ENCODE results near the genes POLR3H, PMM1, DESI1 and CENPM.

DNA sequence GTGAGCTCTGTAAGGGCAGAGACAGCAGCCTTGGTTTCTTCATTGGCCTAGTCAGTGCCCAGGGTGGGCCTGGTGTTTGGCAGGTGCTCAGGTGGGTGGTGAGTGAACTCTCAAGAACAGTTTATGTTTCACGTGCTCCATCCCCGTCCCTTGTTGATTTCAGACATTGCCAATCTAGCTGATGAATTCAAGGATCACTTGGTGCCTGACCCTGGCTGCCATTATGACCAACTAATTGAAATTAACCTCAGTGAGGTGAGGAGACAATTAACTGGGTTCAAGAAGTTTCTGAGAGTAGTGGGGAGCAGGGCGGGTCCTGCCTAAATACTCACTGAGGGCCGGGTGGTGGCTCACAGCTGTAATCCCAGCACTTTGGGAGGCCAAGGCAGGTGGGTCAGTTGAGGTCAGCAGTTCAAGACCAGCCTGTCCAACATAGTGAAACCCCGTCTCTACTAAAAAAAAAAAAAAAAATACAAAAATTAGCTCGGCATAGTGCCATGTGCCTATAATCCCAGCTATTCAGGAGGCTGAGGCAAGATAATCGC lies 25.9 kb downstream of the POLR3H start:
- RRBS = no CpG with 5 or more reads among the region's 7 CpGs

DNA sequence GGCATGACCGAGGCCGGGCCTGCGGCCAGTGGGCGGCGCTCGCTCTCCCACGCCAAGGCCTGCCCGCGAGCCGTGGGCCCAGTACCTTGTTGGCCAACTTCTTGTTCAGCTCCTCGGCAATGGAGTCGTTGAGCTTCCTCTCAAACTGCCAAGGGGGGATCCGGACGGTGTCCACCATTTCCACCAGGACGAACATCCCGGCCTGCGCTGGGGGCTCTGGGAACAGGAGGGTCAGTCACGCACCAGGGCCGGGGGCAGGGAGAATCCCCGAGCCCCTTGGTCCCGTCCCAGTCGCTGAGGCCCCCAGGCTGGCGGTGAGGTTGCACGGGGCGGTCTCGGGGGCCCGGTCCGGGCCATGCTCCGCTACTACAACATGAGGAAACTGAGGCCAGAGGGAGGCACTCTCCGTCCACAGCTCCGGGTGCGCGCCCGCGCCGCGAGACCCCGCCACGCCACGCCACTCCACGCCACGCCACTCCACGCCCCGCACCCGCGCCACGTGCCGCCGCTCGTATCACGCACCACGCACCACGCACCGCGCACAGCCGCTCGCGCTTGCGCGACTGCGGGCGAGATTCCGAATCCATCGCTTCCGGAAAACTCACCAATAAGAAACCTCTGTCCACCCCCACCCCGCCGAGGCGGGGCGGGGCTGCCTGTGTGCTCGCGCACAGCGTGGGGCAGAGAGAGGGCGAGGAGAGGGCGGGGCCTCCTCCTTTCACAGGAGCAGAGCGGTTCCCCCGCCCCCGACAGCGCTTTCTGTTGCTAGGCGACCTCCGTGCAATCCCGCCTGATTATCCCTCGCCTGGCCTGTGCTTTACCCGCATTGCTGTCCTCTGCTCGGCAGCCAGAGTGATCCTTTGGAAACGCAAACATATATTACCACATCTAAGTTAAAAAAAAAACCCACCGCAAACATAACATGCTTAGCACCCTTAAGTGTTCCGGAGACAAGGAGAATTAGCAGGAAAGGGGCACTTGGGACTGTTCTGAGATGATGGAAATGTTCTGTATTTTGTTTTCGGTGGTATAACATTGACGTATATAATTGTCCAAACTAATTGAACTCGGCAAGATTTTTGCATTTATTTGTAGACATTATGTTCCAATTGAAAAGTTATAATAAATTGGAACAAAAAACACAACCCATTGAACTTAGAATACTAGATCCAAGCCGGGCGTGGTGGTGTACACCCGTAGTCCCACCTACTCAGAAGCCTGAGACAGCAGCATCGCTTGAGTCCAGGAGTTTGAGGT lies at the start of gene POLR3H:
Gene POLR3H, minus strand, starts transcription at position 565 of the 1,257 bp plus-strand sequence.
- RRBS = 1% methylated on average over 18 of the region's 94 CpGs

DNA sequence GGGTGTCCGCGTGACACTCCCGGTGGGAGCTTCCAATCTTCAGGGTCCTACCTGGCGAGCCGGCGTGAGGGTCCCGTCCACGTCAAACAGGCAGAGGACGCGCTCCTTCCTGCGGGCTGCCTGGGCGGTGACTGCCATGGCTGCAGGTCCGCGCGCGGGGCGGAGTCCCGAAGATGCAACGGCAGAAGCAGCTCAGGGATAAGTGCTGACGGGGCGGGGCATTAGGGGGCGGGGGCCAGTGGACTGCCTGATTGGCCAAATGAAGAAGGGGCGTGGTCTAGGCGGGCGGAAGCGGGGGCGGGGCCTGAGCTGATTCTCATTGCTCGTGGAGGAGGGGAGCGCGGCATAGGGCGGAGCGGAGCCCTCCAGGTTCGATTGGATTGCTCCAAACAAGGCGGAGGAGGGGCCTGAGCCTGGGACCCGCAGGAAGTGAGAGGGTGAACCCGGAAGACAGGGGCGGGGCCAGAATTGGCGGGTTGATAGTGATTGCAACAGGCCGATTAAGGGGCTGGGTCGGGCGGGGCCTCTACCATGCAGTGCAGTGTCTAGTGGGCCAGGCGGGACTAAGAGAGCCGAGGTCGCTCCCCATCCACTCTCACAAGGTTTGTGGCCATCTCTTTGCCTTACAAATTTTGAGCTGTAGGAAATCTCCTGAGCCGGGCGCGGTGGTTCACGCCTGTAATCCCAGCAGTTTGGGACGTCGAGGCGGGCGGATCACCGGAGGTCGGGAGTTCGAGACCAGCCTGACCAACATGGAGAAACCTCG lies at the start of gene PMM1:
Gene PMM1, minus strand, starts transcription at position 173 of the 766 bp plus-strand sequence.
- RRBS = 1% methylated on average over 5 of the region's 56 CpGs

GRCh38 chr22:41620595-41621123 lies at the start of gene DESI1:
DESI1 (minus strand) TSS chr22:41621043.
- RRBS = 2% methylated on average over 28 of the region's 41 CpGs

DNA sequence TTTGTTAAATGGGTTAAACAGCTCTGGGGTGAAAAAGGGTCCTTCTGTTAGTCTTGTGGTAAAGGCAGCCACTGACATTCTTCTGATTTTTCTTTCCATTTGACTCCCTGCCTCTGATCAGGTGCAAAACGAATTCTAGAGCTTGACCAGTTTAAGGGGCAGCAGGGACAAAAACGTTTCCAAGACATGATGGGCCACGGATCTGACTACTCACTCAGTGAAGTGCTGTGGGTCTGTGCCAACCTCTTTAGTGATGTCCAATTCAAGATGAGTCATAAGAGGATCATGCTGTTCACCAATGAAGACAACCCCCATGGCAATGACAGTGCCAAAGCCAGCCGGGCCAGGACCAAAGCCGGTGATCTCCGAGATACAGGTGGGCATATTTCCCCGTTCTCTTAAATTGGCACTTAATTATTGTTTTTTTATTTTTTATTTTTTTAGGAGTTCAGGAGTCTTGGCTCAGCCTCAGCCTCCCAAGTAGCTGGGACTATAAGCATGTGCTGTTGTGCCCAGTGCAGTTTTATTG lies 15.4 kb downstream of the XRCC6 start:
- RRBS = no CpG with 5 or more reads among the region's 7 CpGs

GRCh38 chr22:41661132-41661359 lies 27.6 kb downstream of the SNU13 start:
- RRBS = no CpG with 5 or more reads among the region's 2 CpGs

GRCh38 chr22:41681643-41682291 lies 6.9 kb downstream of the SNU13 start:
- RRBS = no CpG with 5 or more reads among the region's 33 CpGs

DNA sequence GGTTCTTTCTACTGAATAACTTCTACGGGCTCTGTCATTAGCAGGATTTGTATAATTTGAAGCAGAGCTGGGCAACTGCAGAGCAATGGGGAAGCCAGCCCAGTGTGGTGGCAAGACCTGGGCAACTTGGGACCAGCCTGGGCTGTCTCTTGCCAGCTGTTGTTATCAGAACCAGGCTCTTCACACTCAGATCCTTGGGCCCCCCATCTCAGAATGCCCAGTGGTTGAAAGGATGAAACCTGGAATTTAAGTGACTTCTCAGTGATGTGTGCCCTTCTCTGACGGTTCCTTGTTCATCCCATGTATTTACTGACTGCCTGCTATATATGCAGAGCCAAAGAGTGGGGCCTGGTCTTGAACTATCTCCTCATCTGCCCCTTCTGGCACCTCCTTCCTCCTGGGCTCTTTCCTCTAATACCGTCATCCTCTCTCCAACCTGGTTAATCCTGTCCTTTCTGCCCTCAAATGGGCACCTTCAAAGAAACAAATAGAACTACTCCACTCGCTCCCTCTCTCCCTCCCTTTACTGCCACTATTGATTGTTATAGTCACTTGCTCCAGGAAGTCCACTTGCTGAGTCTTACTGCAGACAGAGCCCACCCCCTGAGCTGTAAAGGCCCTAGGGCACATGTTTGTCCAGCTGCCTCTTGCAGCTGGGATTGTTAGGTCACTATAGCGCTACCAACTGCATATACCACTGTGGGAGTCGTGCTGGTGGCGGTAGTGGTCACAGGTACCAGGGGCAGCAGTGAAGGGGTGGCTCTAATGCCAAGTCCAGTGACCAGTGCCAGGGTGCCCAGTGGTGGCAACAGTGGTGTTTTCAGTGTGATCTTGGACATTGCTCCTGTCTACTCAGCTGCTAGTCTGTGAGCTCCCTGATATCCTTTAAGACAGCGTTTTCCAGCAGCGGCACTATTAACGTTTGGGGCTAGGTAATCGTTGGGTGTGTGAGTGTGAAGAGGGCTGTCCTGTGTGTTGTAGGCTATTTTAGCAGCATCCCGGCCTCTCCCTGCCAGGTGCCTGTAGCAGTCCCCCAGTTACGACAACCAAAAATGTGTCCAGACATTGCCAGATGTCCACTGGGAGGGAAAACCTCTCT lies 4.5 kb upstream of the SREBF2 start:
- RRBS = no CpG with 5 or more reads among the region's 13 CpGs

DNA sequence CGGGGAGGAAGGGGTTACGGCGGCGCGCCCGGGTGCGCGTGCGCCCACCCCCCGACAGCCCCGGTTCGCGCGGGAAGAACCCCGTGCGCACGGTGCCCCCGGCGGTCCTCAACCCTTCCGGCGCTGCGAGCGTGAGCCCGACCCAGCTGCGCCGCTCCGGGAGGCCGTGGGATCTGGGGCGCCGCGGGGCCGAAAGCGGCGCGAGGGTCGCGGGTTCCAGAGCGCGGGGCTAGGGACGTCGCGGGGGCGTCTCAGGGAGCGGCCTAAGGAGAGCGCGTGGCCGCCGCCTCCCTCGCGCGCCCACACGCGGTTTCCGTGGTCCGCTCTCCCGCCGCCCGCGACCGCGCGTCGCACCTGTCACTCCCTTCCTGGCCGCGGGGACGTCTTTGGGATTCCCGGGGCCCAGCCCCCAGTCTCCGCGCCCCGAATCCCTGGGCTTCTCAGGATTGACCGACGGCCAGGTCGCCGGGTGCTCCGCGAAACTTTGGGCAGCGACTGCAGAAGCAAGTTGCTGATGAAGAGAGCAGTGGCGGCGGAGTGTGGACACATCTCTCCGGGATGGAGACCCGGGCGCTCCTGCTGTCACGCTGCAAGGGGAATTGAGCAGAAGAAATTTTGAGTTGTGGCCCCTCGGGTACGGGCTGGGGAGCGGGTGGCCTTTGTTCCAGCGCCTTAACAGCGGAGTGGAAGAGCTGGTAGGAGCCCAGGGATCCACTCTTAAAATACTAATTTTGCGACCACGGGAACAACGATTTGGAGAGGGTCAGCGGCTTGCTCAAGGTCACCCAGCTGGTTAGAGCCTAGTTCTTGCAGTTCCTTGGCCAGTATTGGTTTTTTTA lies 708 bp downstream of the SREBF2 start:
- RRBS = 2% methylated on average over 30 of the region's 92 CpGs

DNA sequence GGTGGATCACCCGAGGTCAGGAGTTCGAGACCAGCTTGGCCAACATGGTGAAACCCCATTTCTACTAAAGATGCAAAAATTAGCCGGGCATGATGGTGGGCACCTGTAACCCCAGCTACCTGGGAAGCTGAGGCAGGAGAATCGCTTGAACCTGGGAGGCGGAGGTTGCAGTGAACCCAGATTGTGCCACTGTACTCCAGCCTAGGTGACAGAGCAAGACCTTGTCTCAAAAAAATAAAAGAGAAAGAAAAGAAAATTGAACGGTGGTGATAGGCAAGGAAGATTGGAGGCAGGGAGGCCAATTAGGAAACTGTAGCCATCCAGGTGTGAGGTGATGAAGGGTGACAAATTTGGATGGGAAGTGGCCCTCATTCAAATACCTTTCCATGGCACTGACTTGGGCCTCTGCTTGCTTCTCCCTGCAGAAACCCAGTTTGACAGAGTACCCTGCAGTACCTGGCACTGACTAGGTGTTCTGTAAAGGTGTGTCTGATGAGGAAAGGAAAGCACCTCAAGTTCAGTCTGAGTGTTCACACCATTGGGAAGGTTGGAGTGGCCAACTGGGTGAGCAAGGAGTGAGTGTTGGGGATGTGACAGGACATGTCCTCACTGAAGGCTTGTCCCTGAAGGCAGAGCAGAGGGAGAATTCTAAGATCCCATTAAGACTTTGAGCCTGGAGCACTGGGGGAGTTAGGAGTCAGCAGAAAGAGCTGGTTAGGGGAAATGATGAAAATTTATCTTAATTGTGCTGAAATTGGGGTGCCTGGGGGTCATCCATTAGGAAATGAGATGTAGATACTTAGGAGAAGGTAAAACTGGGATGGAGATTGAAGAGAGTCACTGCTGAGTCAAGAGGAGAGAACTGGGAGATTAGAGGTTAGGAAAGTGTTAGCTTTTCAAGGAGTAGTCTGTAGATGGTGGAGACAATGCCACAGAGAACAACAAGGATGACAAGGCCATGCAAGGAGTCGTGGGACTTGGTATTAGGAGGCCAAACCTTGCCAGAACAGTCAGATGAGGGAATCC lies 5.9 kb downstream of the SREBF2 start:
- RRBS = no CpG with 5 or more reads among the region's 7 CpGs

- RRBS = no CpG with 5 or more reads among the region's 6 CpGs
Measured at GRCh38 chr22:41862106-41862580, 29.2 kb downstream of the SREBF2 start.

GRCh38 chr22:41864733-41865809 lies 32.2 kb downstream of the SREBF2 start:
- RRBS = no CpG with 5 or more reads among the region's 10 CpGs

- RRBS = no CpG with 5 or more reads among the region's 18 CpGs
Measured at GRCh38 chr22:41890803-41891807, 23.8 kb downstream of the SHISA8 start.

GRCh38 chr22:41905538-41906204 lies 9.2 kb downstream of the SHISA8 start:
- RRBS = 95% methylated on average over 5 of the region's 16 CpGs

DNA sequence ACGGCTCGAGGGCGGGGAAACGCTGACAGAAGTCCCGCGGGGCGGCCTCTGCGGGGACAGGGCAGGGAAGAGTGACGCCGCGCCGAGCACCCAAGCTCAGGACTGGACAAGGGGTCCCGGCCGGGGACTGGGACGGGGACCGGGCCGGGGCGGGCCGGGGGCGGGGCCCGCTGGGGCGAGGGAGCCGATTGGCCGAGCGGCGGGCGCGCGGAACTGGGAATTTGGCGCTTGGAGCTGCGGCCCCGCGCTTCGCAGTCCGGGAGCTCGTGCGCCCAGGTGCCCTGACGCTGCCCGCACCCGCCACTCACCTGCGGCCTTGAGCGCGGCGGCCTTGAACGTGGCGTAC lies 4.8 kb downstream of the SHISA8 start:
- RRBS = no CpG with 5 or more reads among the region's 46 CpGs

DNA sequence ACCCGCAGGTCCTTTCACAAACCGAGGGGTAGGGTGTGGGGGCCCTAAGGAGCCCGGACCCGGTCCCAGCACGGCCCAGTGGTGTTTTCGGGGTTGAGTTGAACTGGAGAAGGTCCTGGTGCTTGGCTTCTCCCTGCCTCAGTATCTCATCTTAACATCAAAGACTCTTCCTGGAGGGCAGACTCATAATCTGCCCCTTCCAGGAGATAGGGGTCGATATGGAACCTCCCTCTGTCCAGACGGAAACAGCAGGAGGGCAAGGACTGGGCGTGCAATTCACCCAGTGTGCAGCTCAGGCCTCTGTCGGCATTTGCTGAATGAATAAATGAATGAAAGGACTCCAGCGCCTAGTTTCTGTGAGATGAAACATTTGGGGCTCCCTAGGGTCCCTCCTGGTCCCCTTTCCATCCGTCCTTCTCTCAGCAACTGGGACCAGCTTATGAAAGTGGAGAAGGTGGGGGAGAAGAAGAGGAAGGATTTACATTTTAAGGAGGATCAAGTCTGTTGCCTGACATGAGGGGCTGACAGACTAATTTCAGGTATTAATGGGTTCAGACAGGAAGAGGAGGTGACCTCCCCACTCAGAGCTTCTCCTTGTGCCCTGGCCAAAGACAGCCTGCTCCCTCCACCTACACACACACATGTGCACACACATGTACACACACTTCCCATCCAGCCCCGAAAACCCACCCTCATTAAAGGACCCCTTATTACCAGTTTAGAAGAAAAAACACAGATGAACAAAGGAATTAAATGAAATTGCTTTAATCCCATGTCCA lies 1.1 kb upstream of the SHISA8 start:
- RRBS = no CpG with 5 or more reads among the region's 13 CpGs

GRCh38 chr22:41931527-41932512 lies 5.2 kb upstream of the TNFRSF13C start:
- RRBS = no CpG with 5 or more reads among the region's 18 CpGs

GRCh38 chr22:41946642-41947529 lies at the start of gene CENPM:
CENPM (minus strand) TSS chr22:41947152.
- RRBS = 2% methylated on average over 5 of the region's 65 CpGs

GRCh38 chr22:41977126-41977793 lies 8.0 kb downstream of the SEPTIN3 start:
- RRBS = no CpG with 5 or more reads among the region's 34 CpGs

DNA sequence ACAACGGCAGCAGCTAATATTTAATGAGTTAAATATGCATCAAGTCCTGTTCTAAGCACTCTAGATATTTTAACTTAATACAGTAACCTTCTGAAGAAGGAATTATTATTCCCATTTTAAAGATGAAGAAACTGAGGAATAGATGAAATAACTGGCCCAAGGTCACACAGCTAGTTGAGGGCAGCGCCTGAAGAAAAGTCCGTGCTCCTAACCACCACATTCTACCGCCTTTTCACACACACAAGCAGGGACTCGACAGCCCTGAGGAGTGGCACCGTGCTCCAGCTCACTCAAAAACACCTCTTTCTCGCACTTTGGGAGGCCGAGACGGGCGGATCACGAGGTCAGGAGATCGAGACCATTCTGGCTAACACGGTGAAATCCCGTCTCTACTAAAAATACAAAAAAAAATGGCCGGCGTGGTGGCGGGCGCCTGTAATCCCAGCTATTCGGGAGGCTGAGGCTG lies 916 bp downstream of the NDUFA6 start:
- RRBS = no CpG with 5 or more reads among the region's 19 CpGs